Mesenchymal stem cell of adipose (primary cell): ENCODE measurements around a stretch of chr13.

DNA sequence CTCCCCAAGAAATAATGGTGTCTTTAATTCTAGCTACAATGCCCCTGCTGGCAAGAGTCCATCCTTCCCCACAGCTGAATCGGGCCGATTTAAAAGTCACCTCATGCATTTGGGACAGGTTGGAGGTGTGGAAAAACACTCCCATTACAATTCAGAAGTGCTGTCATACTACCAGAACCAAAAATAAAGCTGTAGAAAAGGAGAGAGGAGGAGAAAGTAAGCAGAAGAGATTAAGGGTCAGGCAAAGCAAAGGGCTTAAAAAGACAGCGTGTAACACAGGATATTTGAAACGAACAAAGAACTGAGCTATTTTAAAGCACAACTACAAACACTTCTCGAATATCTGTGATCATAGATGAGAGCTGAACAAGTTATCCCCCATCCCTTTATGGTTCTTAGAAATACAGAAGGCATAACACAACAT, 285.4 kb upstream of the TPP2 start:
- CAGE, long polyA plus RNA = no peak

DNA sequence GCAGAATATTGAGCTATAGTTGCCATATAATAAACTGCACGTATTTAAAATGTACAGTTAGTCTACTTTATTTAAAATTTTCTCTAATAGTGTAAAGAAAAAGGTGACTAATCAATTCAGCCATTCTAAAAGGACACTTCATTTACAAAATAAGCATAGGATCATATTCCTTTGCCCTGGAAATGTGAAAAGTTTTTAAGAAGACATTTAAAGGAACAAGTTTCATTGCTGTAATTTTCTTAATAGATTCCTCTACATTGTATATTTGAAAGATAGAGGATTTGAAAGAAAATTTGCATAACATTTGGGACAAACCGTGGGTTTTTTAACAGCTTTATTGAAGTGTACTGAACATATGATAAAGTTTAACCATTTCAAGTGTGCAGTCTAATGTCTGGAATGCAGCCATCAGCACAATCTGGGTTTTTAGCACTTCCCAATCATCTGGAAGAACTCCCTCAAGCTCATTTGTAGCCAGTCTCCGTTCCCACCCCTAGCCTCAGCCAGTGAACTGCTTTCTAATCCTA, 12.8 kb downstream of the METTL21C start:
- CAGE, long polyA plus RNA = no peak

DNA sequence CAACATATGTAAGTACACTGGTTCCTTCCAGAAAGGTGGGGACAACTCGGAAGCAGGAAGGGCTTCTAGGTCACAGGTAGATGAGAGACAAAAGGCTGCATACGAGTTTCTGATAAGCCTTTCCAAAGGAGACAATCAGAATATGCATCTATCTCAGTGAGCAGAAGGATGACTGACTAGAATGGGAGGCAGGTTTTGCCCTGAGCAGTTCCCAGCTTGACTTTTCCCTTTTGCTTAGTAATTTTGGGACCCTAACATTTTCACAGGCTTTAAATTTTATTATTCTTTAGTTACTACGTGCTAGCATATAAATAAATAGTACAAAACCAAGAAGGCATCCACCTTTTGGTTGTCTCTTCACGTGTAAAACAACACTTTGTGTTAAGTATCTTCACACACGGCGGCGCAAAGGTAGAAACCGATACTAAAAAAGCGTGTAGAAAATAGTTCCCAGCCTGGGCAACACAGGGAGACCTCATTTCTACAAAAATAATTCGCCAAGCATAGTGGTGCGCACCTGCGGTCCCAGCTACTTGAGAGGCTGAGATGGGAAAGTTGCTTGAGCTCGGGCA, 782 bp upstream of the ERCC5 start:
- CAGE, long polyA plus RNA = no peak

DNA sequence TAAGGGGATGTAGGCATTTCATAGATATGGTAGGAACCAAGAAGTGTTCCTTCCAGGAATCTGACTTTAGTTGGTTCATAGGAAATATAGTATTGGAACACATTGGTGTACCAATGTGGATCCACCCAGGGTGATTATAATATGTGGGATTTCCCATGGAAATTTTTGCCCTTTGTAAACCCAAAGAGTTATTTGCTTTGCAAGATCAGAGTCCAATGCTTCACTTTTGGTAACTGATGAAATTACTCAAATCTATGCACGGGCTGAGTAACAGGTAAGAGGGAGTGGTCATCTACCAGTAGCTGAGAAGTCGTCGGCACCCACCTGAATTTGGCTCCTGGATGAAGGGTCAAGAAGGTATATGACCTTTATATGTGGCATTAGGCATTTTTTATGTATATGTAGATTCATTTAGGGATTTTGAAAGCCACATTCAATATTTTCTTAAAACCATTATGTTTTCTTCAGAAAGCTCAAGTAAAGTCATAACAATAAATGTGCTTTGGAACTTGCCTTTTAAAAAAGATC, 62.4 kb downstream of the ERCC5 start:
- CAGE, long polyA plus RNA = no peak

GRCh38 chr13:103822142-103822591, 756.0 kb upstream of the SLC10A2 start:
- CAGE, long polyA plus RNA = no peak

DNA sequence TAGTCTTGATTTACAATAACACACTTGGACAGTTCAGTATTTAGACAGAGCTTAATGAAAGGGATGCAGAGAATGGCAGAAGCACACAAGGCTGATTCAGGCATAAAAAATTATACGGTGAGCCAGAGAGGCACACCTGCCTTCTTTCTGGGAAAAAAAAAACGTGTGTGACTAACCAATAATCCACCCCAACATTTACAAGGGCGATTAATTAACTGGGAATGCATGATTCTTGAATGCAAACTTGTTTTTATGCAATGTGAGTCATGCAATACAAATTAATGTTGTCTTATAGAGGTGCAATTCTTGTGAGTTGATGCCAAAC, 348.3 kb downstream of the DAOA start:
- CAGE, long polyA plus RNA = no peak

DNA sequence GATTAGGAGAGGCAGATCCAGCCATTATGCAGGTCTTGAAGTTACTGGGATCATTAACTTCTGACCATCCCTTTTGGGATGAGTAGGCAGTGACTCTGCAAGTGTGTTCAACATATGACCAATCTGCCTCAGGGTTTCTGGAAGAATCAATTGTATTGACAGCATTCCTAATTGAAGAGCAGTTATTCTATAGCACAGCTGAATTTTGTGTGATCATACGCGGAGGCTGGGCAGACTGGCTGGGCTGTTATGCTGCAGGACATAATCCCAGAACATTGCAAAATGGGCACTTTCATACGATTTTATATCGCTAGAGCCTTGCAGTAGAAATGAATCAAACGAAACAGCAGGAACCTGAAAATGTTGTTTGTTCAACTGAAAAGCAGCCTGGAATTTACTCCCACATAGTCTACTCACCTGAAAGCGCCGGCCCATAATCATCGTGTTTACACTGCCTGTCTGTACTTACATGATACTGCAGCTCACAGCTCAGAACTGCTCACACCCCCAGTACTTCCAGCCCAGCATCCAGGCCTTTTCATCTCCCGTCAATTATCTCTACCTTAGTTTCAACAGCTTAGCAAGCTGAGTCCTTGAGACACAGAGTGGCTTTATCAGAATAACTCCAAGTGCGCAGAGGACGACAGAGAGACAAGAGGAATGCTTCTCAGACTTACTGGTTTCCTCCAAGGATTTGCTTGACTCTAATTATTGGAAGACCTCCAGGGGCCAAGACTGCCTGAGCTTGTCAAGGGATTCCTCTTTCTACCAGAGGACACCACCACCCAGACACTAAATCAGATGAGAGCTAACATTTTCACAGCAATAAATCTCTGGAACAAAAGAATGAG, 513.6 kb downstream of the DAOA start:
- CAGE, long polyA plus RNA = no peak

DNA sequence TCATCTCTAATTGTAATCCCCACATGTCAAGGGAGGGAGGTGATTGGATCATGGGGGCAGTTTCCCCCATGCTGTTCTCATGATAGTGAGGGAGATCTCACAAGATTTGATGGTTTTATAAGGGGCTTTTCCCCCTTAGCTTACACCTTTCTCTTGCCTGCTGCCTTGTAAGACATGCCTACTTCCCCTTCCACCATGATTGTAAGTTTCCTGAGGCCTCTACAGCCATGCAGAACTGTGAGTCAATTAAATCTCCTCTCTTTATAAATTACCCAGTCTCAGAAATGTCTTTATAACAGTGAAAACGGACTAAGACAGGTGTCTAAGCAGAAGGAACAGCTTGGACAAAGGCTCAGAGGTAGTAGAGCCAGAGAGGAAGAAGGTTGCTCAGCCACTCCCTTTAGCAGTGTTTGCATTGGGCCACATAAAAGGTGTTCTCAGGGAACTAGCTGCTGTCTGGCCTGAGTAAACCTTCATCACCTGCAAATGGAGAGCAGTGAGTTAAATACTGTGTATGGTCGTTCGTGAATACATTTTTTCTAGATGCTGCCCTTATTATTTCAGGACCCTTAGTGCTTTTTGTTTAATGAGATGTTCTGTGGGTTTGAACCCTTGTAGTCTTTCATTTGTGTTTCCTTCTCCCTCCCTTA, 383.5 kb downstream of the EFNB2 start:
- CAGE, long polyA plus RNA = no peak

DNA sequence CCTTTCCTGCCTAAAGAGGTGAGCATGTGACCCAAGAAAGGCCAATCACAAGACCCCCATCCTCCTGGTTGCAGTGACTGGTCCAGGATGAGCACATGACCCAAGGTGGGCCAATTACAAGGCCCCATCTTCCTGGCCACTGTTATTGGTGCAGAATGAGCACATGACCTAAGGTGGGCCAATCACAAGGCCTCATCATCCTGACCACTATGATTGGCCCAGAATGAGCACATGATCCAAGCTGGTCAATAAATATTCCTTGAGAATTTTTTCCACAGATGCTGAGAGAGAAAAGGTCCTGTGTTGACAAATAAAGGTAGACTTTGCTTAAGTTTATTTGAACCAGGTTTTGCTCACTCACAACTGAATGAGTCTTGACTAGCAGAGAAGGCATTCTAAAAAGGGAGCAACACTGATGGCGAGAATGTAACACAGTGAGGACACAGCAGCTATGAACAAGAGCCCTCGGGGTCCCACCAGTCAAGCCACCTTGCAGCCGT, 350.6 kb downstream of the EFNB2 start:
- CAGE, long polyA plus RNA = no peak

- CAGE, long polyA plus RNA = no peak
Observed at GRCh38 chr13:106690709-106691222, 122.8 kb upstream of the ARGLU1 start.

DNA sequence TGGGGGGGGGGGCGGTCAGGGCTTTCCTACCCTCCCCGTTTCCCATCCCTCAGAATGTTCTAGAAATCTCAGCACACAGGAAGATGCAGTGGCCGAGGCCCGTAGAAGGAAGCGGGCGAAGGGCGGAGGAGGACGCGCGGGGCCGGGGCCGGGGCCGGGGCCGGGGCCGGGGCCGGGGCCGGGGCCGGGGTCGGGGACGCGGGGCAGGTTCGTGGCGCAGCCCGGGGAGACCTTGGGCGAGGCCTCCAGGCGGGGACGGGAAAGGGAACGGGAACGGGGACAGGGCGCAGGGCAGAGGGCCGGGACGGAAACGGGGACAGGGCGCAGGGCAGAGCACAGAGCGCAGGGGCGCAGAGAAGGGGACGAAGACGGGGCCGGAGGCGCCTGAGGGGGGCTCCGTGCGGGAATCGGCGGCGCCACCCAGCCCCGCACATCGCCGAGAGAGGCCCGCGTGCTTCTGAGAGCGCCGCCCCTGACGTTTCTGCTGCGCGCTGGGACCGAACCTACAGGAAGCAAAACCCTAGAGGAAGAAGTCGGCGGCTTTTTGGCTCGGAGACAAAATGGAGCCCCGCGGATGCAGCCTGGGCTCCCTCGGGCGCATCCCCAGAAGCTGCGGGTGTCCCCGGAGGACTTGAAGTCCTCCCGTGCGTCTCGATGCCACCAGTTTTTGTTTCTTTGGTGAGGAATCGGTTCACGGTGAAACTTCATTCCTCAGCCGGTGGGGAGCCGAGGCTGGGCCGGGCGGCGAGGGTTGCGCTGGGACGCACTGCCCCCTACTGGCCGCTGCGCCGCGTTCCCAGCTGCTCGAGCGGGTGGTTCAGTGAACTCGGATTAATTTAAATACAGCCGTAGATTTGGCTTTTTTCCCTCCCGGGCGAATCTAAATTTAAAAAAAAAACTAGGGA, 349.8 kb upstream of the ARGLU1 start:
- CAGE, long polyA plus RNA = no peak

DNA sequence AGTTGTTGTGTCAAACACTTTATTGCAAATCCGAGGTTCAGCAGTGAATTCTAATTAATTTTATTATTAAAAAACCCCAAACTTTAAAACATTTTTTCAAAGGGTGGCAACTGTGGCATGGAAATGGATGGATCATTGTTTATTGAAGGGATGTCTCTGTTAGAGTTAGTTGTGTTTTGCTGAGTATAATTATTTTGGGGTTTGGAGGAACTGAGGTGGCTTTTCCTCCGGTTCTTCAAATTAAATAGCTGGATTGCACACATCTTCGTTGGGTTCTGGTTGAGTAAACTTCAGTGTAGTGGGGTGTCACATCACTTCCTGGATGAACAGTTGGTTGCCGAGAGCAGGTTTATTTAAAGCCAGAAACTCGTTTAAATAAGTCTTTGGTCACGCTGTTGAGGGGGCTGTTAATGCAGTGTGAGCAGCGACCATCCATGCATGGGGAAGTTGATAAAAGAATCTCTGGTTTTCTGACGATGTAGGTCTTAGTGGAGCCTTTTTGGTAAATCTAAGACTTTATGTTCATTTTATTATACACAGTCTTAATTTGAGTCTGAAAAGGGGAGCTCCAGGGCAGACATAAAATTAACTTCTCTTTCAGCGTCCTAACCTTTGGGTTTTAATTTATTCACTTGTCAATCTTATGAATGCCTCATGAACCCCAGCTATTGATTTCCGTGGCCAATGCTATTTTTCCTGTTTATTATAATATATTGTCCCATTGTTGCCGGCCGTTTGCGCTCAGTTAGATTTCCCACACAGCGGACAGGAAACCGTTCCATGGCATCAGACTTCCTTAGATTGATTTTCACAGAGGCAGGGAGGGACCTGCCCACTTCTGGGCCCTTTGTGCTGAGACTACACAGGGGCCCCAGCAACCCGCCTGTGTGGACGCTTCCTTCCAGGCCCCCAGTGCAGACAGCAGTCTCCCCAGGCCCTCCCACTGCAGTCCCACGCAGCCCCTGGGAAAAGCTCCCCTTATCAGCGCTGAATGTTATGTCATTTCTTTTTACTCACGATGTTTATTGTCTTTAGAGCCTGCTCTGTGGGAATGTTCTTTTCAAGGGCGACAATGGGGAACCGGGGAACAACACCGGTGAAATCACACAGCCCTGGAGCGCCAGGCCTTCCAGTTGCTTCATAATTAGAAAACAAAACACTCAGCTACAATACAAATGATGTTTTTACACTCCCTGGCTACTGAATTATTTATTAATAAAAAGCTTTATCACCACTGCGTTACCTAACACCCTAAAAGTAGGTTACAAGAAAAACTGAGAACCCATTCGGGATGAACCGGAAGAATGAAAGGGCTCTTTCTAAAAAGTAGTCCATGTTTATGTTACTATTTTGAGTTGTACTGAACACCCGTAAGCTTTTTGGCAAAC, 351.5 kb upstream of the ARGLU1 start:
- CAGE, long polyA plus RNA = no peak

- CAGE, long polyA plus RNA = no peak
Observed at GRCh38 chr13:107788382-107789039, 78.8 kb downstream of the NALF1 start.

- CAGE, long polyA plus RNA = no peak
Observed at GRCh38 chr13:108961560-108961759, 332.0 kb downstream of the MYO16 start.

DNA sequence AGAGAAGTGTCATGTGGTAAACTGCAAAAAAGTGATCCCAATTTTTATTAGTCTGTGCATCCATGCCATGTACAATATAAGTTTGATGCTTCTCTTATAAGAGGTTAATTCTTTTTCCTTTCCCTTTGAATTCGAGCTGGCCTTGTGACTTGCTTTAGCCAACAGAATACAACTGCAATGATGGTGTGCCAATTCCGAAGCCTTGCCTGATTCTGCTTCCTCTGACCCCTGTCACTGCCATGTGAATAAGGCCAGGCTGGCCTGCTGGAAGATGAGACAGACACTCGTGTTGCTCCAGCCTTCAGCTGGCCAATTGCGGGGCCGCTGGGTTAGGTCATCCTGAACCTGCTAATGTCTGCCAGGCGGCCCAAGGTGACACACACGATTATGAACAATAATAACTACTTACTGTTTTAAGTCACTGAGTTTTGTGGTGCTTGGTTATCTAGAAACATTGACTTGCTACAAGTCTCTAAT, 352.0 kb downstream of the MYO16 start:
- CAGE, long polyA plus RNA = no peak

- CAGE, long polyA plus RNA = no peak
Observed at GRCh38 chr13:109243525-109244378, 542.6 kb downstream of the IRS2 start.

GRCh38 chr13:109402914-109403383, 383.4 kb downstream of the IRS2 start:
- CAGE, long polyA plus RNA = no peak

GRCh38 chr13:109412653-109412915, 373.8 kb downstream of the IRS2 start:
- CAGE, long polyA plus RNA = no peak

GRCh38 chr13:109694796-109695223, 91.6 kb downstream of the IRS2 start:
- CAGE, long polyA plus RNA = no peak

DNA sequence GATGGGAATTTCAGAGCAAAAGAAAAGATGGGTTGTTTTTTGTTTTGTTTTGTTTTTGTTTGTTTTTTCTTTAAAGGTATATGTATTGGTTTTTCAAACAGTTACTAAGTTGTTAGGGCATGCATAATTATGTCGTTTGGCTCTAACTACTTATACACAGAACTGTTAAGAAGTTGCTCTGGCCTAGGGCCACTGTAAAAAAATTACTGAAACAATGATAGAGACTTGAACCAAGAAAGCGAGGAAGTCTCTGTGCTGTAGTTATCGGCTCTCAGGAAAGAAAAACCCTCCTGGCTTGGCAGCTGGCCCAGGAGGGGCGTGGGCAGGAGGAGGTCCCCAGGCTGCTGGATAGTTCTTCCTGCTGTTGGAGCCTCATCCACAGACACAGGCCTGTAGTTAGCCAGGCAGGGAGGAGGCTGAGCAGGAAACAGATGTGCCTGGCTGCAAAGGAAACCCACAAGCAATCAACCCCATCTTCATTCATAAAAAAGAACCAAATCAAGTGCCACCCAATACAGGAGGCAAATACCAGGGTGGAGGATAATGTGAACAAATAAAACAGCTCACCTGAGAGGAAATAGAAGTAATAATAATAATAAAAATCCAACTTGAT, 86.3 kb downstream of the IRS2 start:
- CAGE, long polyA plus RNA = no peak